Jejunum (tissue), 1 donor: ENCODE measurements around a stretch of chr20.

GRCh38 chr20:18298569-18299672 is 10.6 kb downstream of the ZNF133 start:
- PRO-cap: no peak

- PRO-cap: no peak
These were observed 176.1 kb downstream of the SCP2D1 start for GRCh38 chr20:18989587-18990154.

GRCh38 chr20:19032721-19033235 is 179.7 kb upstream of the SLC24A3 start:
- PRO-cap: no peak

DNA sequence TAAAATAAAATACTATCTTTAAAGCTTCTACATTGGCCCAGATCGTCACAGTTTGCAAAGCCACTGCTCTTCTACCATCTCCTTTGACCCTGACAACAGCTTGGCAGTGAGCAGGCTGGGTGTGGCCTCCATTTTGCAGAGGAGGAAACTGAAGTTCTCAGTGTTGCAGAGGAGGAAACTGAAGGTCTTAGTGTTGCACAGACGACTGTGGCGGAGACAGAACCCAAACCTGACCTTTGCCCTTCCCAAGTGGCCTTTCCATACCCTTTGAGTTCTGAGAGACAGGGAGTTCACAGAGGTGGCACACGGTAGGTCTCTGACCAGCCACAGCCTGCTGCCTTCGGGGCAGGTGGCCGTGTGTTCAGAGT is 113.6 kb upstream of the SLC24A3 start:
- PRO-cap: no peak

DNA sequence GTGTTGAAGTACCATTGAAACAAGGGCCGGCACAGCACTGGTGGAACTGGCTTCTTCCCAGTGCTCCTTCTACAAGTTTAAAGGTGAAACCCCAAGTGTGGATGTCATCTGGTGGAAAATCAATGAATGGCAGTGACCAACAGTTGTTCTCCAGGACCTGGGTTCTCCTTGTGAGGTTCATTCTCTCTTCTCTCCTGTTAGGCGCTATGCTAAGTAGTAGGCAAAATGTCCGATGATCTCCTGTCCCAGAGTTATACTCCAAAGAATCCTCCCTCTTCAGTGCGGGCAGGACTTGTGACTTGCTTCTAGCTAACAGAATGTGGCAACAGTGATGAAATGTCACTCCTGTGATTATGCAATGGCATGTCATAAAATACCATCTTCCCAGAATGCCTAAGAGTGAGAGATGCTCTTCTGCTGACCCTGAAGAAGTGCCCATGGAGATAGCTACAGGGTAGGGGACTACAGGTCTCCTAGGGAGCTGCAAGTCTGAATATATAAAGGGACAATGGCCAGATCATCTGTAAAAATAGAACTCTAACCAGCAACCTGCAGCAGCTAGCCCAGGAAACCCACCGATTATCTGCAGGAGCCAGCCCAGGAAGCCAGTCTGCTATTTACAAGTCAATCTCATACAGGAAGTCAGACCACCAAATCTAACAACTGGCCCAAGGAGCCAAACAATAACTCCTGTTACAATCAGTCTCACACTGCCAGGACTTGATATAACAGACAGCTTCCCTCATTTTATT is 14.7 kb upstream of the RIN2 start:
- PRO-cap: no peak

- PRO-cap: bidirectional peak, plus-strand start at chr20:19757599, minus-strand start at chr20:19757501
These were observed 704 bp upstream of the RIN2 start for GRCh38 chr20:19757347-19757761.

- PRO-cap: no peak
These were observed 27.8 kb downstream of the RIN2 start for GRCh38 chr20:19785885-19786204.

- PRO-cap: no peak
These were observed 37.7 kb downstream of the RIN2 start for GRCh38 chr20:19795536-19796284.

DNA sequence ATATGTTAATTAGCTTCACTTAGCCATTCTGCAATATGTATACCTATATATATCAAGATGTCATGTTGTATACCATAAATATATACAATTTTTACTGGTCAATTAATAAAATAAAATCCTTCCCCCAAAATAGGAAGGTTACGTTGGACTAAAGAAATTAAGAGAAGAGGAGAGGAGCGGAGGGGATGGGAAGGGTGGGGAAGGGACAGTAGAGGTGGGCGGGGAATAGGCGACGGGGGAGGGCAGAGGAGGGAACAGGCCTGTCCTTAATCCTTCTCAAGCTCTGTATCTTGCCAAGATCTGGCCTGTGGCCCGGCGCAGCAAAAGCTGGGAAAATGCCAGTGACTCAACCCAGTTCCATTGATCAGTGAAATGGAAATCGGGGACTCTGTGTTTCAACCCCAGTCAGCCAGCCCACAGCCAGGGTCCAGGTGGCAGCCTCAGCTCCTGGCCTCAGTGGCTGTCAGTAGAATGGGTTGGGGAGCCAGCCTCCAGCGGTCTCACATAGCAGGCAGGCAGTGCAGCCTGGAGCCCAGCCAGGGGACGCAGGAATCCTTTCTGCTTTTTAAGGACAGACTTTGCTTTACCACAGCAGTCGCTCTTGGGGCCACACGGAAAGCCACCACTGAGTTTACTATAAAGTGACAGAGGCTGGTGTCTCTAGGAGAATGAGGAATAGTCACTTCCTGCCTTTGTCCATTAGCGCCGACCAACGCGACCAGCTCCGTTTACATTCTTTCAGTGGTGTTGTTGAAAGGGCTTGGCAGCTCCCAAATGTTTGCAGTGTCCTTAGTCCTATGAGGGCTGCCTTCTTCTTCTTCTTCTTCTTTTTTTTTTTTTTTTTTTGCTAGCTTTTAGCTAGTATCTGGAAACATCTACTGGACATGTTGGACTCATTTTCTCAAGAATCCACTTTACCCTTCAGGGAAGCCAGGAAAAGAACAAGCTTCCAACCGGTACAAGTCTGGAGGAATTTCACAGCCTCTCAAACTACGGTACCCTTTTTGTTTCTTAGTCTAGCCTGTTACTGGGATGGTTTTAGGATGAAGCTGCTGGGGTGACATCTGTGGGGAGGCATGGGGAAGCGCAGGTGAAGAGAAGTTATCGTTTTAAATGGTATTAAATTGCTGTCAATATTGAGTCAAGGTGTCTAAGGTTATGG is 128.1 kb downstream of the RIN2 start:
- PRO-cap: bidirectional peak, plus-strand start at position 469 of the sequence, minus-strand start at position 207 of the sequence; unidirectional peak, plus-strand start at position 594 of the sequence; unidirectional peak, plus-strand start at position 699 of the sequence; unidirectional peak, plus-strand start at position 741 of the sequence

DNA sequence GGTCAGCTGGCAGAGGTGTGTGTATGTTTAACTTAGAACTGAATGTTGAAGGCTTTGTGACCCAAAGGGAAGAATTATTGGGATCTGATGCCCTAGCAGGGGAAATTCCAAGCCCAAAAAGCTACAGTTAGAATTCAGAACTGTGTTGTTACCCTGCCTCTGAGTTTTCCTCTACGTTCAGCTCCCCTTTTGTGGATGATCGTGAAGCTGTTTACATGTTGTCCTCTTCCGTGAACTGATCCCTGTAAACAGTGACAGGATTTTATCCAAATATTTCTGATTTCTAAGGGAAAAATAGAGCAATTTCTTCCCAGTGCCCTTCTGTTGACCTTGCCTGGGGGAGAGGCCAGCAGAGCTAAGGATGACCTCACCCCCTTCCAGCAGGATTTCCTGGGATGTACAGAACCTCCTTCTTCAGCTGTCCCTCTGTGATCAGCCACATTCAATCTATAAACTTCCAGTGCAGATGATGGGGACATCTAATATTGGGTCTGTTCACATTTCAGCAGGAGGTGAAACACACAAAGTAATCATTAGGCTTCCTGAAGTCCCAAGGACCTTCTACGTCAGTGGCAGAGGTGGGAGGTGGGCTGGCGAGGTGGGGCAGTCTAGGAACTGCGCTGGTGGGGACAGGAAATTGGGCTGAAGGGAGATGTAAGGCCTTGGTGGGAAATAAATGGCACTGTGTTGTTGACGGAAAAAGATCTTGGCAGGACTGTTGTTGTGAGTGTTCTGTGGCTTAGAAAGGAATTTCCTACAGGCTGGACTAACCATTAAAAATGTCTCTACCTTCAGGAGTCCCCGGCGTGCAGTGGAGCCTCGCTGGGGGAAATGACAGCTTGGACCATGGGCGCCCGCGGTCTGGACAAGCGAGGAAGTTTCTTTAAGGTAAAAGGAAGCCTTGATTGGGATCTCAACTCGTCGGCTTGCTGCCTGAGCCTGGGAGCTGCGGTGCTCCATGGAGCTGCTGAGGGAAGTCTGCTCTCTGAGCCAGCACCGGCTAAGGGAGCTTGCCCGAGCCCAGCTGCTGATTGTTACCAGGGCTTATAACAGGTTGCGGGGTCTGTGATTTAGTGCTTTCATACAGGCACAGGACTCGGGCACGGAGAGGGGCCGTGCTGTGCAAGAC is 128.0 kb upstream of the NAA20 start:
- PRO-cap: bidirectional peak, plus-strand start at position 385 of the sequence, minus-strand start at position 168 of the sequence; unidirectional peak, minus-strand start at position 976 of the sequence

- PRO-cap: unidirectional peak, minus-strand start at chr20:19937377
These were observed 79.6 kb upstream of the NAA20 start for GRCh38 chr20:19937233-19938307.

DNA sequence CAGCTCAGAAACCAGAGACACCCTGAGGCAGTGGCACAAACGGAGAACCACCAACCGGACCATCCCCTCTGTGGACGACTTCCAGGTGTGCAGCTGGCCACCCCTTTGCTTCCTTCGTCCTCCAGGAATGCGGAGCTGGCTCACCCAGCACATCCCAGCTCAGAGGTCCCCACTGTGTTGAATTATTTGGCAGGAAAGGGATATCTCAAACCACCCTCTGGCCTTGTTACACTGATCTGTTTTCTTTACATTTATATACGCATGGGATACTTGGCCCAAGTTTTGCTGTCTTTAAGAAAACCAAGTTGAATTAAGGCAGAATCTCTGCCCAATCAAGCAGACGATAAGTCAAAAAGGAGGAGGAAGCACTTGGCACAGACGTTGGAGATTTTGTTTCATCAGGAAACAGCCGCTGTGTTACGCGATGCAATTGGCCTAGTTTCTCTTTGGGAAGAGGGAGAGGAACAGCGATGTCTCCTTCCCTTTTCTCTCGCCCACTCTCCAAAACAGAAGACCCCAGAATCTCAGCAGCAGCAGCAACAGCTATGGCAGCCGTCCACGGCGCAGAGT is 20.3 kb upstream of the NAA20 start:
- PRO-cap: no peak

DNA sequence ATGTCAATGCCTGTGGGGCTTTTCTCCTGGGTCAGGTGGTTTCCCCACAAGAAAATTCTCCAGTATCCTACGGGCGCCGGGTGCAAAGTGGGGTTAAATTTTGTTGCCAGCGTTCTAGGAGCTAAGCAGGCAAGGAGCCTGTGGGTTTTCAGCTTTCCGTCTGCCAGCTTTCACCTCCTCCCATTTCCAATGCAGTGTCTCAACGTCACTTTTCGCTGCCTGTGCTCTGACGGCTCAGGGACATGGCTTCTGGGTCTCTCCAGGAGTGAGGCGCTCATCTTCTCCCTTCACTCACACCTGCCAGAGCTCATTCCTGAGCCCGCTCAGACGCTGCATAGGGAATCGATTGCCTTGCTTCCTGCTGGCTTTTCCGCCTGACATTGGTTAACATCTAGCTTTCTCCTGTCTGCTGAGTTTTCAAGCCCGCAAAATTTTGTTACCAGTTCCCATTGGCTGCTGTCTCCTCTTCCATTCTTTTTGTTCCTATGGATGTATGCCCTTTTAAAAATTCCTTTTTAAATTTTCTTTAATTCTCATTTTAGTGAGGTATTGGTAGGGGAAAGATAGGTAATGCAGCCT is 7.3 kb upstream of the NAA20 start:
- PRO-cap: no peak

- PRO-cap: no peak
These were observed 121.2 kb downstream of the INSM1 start for GRCh38 chr20:20488941-20489573.

DNA sequence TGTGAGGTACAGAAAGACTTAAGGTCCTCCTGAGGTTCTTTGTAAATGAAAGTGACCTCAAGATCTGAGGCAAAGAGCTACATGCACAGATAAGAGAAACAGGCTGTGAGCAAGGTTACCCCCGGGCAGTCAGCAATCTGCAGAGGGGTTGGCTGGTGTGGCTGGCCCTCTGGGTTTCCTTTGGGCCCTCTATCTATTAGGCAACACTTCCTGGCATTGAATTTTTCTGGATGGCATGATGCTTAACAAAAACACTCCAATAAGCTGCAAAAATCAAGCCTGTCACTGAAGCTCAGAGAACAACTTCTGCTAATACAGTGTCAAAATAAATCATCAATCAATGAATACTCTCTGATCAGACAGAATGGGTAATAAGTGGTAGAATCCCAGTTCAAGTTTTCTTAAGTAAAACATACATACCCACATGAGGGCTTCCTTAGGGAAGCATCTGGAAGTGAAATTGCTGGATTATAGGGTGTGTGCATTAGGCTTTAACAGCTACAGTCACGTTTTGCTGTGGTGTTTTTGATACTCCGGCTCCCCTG is 49.0 kb upstream of the RALGAPA2 start:
- PRO-cap: no peak

GRCh38 chr20:21102725-21103229 is 23.1 kb upstream of the KIZ start:
- PRO-cap: no peak

DNA sequence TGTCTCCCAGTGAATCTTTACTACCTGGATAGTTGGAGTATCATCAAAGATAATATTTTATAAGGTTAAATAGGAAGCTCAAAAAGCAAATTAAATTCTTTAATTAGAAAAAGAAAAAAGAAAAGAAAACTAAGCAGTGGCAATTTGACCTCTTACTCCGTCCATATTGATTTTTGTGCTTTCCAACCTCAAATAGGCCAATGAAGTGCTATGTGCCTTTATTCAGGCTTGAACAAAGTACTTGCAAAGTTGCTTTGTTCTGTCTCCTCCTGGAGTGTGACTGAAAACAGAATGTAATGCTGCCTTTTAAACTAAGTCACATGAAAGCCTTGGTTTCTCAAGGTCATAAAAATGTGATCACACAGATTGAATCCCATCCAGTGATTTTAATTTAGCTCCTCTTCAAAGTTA is 48.5 kb downstream of the KIZ start:
- PRO-cap: no peak

DNA sequence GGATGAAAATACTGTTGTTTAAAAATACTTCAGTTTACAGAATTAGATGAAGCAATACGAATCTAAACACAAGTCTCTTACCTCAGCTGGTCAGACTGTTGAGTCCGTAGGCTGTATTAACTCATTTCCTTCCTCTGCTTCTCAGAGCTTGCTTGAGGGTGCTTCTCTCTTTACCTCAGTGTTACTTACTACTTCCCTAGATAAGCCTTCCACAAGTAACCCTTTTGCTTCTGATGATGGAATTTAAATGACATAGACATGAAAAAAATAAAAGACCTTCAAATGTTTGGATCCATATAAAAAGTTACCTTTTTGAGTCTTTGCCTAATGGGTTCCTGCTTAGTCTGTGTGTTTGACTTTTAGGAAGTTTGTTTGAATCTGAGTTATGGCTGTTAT is 35.9 kb downstream of the NKX2-4 start:
- PRO-cap: no peak

- PRO-cap: no peak
These were observed 121.3 kb downstream of the FOXA2 start for GRCh38 chr20:22463012-22463581.

DNA sequence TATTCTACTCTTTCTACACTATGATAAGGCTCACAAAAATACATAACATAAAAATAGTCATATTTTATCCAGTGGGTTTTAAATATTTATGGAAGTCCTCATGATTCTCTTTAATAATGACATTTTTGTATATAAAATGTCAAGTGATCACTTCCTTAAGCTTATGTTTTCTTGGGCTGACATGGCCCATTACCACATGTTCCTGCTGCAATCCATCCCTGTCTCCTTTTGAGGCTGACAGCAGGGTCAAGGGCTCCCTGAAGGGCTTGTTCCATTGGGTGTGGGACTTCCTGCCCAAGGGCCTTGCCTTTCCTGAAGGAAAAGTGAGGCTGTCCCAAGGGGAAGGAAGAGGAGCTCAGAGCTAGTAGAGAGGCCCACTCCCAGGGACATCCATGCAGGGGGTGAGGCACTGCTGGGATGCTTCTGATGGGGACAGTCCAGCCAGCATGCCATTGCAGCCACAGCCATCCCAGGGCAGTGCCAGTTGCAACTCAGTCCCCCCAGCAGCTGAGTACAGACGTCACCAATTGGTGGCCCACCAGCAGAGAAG is 138.4 kb upstream of the FOXA2 start:
- PRO-cap: no peak